Skeletal muscle tissue (tissue), 7 donors: ENCODE measurements around the genes GALT, HRCT1 and OR2S2.

- PRO-cap, 3 experiments = peak in 2 of 3 experiments; most common plus-strand start chr9:34646644 (in 1); most common minus-strand start chr9:34646541 (in 1)
- RAMPAGE, long total RNA = start-site peak on the plus strand at chr9:34646630-34646687, 309 and 57 reads in 2 replicates
- RRBS, 2 experiments = 1 to 2% methylated on average over 9 of the region's 51 CpGs
These were observed at the start of gene GALT for GRCh38 chr9:34646060-34647379. Gene GALT (plus strand): TSS chr9:34646675.

- PRO-cap, 3 experiments = peak in 3 of 3 experiments; most common plus-strand start chr9:34990103 (in 1); most common minus-strand start chr9:34990079 (in 3)
- RAMPAGE, long total RNA = no peak
- RRBS, 2 experiments = 11 to 12% methylated on average over 19 to 23 of the region's 52 CpGs
These were observed 612 bp downstream of the DNAJB5 start for GRCh38 chr9:34989858-34990855.

DNA sequence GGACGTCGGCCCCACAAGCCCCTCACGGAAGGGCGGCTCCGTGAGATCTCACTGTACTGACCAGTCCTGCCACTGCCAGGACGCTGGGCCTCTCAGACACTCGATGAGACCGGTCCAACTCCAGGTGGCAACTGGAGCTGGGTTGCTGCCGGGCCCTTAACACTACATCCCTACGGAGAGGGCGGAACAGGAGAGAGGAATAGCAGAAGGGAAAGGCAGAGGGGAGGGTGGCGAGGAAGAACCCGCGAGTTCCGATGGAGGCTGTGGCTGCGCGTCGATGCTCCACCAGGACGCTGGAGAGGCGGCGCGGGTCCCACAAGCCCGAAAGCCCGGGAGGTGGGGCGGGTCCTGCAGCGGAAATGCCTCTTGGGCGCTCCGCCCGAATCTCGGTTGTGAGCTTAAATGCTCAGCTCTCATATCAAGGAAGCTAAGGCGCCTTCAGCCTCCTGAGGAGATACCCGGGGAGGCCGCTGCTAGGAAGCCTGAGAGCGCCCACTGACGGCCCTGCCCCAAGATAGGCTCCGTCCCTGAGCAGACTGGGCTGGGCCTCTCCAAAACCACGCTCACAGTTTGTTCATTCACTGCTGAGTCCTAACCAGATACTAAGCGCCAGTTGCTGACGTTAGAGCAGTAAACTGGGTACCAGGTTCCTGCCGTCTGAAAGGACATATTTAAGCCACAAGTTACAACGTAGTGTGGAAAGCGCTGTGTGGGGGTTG is 5.8 kb upstream of the C9orf131 start:
- PRO-cap, 3 experiments = no peak in any of the 3 experiments
- RAMPAGE, long total RNA = no peak
- RRBS, 2 experiments = 27 to 44% methylated on average over 5 of the region's 42 CpGs

DNA sequence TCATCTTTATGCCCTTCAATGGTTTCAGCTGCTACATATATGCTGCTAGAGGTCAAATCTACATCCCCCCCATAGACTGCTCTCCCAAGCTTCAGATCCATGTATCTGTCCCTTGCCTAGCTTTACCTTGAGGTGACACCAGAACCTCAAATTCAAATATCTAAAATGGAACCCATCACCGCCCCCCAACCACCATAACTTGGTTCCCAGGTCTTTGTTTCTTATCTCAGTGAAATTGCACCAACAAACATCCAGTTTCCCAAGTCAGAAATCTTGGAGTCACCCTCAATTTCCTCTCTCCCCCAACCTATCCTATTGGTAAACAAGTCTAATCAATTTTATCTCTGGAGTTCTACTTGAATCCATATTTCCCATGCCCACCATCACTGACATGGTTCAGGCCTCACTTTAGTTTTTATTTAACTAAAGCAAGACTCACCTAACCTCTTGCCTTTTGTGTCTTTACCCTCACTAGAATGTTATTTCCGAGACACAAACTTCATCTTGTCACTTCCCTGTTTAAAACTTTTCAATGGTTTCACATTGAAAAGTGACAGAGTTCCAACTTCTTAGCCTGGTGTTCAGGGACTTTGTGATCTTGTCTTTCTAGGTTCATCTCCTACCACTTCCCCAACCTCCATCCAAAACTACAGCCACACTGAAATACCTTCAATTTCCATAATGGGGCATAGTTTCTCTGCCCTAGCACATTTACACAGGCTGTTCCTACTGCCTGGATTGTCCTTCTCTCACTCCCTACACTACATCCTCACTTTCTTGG is 2.5 kb upstream of the C9orf131 start:
- PRO-cap, 3 experiments = no peak in any of the 3 experiments
- RAMPAGE, long total RNA = no peak
- RRBS, 2 experiments = no CpG with 5 or more reads among the region's 2 CpGs

GRCh38 chr9:35056551-35057365 is 14.7 kb downstream of the C9orf131 start:
- PRO-cap, 3 experiments = no peak in any of the 3 experiments
- RAMPAGE, long total RNA = no peak
- RRBS, 2 experiments = no CpG with 5 or more reads among the region's 9 CpGs

DNA sequence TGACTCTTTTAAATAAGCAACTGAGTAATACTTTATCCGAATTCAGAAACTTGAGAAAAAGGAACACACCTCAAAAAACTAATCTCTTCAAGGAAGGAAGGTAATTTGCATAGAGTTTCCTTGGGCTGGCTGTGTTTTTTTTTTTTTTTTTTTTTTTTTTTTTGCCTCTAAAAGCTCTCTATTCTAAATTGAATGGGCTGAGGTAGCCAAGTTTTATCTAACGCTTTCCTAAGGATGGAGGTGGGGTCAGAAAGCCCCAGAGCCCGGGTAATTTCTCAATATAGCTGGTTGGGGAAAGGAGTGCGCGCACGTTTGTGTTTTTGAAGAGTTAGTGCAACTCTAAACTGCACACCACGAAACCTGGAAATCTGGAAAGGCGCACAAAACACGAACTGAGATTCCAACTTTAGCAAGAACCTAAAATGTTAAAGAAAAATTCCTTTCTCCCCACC is 1.2 kb downstream of the VCP start:
- PRO-cap, 3 experiments = no peak in any of the 3 experiments
- RAMPAGE, long total RNA = no peak
- RRBS, 2 experiments = no CpG with 5 or more reads among the region's 9 CpGs

DNA sequence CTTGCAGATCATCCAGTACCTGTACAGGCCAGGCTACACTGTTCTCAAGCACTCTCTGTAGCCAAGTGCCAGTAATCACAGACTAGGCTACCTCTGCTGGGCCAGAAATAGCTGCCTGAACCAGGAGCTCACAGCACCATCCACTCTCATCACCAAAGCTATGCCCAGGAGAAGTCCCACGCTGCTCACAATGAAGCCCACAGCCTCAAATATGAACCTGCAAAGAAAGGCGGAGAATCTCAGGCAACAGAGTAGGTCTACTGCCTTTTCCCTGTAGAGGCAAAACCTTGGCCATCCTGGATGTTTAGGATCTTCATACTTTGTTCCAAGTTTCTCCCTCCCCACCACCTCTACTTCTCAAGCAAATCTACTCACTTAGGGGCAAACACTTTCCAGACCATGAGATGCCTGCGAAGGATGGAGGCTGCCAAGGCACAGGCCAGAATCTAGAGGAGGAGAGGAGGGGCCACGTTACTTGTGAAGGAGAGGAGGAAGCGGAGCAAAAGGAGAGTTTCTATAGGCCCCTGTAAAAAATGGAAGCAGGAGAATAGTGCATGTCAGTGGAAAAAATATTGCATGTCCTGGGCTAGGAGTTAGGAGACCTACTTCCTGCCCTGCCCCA is 7.3 kb downstream of the PIGO start:
- PRO-cap, 3 experiments = no peak in any of the 3 experiments
- RAMPAGE, long total RNA = no peak
- RRBS, 2 experiments = no CpG with 5 or more reads among the region's 5 CpGs

- PRO-cap, 3 experiments = peak in 1 of 3 experiments; most common minus-strand start chr9:35102922 (in 1)
- RAMPAGE, long total RNA = no peak
- RRBS, 2 experiments = no CpG with 5 or more reads among the region's 23 CpGs
These were observed 329 bp downstream of the STOML2 start for GRCh38 chr9:35102593-35103011.

DNA sequence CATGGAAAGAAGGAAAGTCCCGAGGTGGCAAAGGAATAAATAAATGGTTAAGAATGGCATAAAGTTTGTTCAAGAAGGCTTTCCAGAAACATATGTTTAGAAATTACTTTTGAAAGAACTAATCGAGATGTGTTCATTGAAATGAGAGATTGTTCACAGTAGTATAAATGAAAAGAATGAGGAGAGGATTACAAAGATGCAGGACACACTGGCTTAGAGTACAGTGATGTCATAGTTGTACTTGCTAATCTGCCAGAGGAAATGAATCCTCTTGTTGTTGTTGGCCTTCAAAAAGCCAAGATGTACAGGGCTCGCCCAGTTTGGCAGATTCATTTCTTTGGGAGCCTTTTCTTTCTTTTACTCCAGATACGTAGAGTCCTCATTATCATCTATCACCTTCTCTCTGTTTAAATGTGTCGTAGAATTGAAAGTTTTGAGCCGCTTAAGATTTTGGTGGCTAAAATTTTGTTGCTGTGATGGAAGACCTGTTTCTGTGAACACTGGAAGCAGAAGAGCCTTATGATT is 116.1 kb downstream of the UNC13B start:
- PRO-cap, 3 experiments = no peak in any of the 3 experiments
- RAMPAGE, long total RNA = no peak
- RRBS, 2 experiments = no CpG with 5 or more reads among the region's 6 CpGs

DNA sequence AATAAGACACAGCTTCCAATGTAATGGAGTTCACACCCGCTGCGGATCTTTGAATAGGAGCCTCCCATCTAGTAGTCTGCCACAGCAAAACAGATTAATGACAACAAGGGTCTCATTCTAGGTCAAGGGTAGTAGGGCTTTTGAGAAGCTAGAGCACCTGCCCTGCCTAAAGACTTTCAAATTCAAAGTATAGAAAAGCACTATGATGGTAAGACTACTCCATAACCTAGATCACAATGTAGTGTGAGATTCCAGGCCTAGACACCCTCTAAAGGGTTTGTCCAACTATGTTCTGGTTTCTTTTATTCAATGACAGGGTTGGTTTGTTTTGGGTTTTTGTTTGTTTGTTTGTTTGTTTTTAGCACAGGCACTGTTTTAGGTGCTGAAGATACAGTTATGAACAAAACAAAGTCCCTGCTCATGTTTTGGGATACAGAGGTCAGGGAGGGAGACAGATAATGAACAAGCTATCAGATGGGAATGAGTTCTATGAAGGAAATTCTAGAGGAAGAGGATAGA is 145.3 kb upstream of the RUSC2 start:
- PRO-cap, 3 experiments = no peak in any of the 3 experiments
- RAMPAGE, long total RNA = no peak
- RRBS, 2 experiments = no CpG with 5 or more reads among the region's 2 CpGs

DNA sequence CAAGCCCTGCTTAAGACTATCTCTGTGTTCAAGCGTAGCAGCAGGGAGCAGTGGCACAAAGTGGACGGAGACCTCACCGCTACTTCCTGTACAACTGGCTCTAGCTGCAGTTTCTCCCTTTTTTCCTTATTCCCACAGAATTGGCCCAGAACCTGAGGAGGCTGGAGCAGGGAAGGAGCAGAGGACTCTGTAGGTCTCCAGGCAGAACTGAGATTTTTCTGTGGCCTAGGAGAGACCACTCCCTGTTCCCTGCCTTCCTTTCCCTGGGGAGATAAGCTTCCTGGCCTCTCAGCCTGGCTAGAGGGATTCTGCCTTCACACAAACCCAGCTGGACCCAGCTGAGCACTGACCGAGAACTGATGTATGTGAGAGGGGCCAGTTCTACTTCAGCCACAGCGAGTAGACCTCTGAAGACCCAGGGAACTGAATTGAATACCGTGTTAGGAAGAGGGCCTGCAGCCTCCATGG is 25.8 kb downstream of the FAM166B start:
- PRO-cap, 3 experiments = peak in 2 of 3 experiments; most common plus-strand start position 317 of the sequence (in 1); most common minus-strand start position 209 of the sequence (in 2)
- RAMPAGE, long total RNA = no peak
- RRBS, 2 experiments = no CpG with 5 or more reads among the region's 6 CpGs

- PRO-cap, 3 experiments = no peak in any of the 3 experiments
- RAMPAGE, long total RNA = no peak
- RRBS, 2 experiments = no CpG with 5 or more reads among the region's 4 CpGs
These were observed 1.1 kb upstream of the SIT1 start for GRCh38 chr9:35651760-35652204.

- PRO-cap, 3 experiments = peak in 2 of 3 experiments; most common plus-strand start chr9:35687070 (in 1); most common minus-strand start chr9:35686938 (in 2)
- RAMPAGE, long total RNA = no peak
- RRBS, 2 experiments = no CpG with 5 or more reads among the region's 12 CpGs
These were observed 2.7 kb downstream of the TPM2 start for GRCh38 chr9:35686624-35687891.

DNA sequence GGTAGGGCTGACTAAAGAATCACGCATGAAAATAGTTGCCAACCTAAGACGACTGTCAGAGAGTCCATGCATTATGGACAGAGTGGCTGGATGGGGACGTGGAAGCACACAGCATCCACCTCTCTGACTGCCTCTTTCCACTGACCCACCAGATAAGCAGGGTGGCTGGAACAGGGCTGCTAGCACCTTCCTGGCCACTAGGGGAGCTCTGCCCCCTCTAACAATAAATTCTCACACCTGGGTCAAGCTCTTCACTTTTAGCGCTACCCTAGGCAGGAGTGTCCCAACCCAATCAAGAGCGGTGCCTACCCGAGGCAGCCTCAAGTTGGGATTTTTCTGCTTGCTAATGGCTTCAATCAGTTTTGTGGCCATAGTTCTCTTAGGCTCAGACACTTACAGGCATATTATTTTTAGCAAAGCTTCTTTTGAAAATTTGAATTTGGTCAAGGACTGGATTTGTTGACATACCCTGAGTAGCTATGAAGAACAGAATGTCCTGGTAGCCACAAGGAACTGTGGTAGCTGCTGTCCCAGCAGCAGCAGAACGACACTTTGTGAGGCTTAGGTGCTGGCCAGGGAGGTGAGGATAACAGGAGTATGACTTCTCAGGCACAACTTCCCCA is 6.9 kb upstream of the TPM2 start:
- PRO-cap, 3 experiments = no peak in any of the 3 experiments
- RAMPAGE, long total RNA = no peak
- RRBS, 2 experiments = no CpG with 5 or more reads among the region's 7 CpGs

DNA sequence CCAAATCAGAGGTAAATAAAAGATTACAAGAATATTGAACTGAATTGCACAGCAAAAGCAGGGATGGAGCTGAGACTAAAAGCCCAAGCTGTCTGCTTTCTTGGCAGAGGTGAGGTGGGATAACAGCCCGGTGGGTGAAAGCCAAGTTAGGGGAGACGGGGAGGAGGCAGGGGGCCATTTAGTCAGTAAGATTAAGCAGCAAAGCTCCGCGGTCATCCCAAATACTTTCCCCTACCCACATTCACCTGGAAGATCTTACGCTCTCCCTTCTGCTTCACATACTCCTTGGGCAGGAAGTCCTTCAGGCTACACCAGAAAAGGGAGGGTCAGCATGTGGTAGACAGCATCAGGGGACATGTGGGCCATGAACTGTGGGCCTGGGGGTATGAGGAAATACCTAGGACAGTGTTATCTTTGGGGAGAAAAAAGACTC is 9.4 kb downstream of the TLN1 start:
- PRO-cap, 3 experiments = no peak in any of the 3 experiments
- RAMPAGE, long total RNA = no peak
- RRBS, 2 experiments = no CpG with 5 or more reads among the region's 5 CpGs

DNA sequence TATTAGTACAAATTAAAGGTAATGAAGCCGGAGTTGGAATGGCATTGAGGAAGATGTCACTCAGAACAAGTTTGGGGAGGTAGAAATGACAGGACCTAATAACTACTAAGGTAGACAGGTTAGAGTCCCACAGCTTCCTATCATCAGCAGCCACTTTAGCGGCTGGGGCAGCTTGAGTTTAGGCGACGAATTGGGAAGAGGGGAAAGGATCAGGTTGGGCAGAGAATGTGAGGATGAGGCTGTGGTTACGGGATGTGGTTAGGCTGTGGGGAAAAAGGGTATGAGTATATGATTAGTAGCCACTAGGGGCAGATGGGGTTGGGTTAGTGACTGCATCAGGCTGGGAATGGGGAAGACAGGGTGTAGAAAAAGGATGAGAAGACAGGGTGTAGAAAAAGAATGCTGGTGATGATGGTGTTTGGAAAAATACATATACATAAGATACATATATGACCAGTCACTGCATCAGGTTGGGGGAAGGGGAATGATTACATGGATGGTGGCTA is 2.3 kb downstream of the TLN1 start:
- PRO-cap, 3 experiments = no peak in any of the 3 experiments
- RAMPAGE, long total RNA = no peak
- RRBS, 2 experiments = 46 to 63% methylated on average over 1 of the region's 5 CpGs

- PRO-cap, 3 experiments = no peak in any of the 3 experiments
- RAMPAGE, long total RNA = no peak
- RRBS, 2 experiments = no CpG with 5 or more reads among the region's 8 CpGs
These were observed 1.2 kb upstream of the MSMP start for GRCh38 chr9:35755259-35755725.

DNA sequence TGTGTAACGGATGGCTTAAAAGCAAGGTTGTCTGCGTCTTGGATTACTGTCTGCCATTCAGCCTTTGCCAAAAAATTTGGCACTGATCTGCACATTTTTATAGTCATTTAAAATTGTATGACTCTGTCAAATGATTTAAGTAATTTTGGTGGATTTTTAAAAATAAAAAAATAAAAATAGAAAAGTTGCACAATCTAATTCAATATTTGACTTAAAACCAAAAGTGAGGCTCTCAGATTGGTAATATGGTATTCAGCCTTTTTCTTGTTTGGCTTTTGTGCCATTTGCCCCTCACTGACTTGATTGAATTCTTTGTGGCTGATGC is 3.6 kb upstream of the MSMP start:
- PRO-cap, 3 experiments = no peak in any of the 3 experiments
- RAMPAGE, long total RNA = no peak
- RRBS, 2 experiments = no CpG with 5 or more reads among the region's 2 CpGs

GRCh38 chr9:35905716-35906337 is at the start of gene HRCT1:
Gene HRCT1 (plus strand): TSS chr9:35906202.
- PRO-cap, 3 experiments = peak in 2 of 3 experiments; most common plus-strand start chr9:35906222 (in 2); most common minus-strand start chr9:35906092 (in 1)
- RAMPAGE, long total RNA = no peak
- RRBS, 2 experiments = no CpG with 5 or more reads among the region's 14 CpGs

GRCh38 chr9:35958089-35958464 is at the start of gene OR2S2:
Gene OR2S2 (minus strand): TSS chr9:35958154.
- PRO-cap, 3 experiments = no peak in any of the 3 experiments
- RAMPAGE, long total RNA = no peak
- RRBS, 2 experiments = no CpG with 5 or more reads among the region's 3 CpGs